ENCODE measurements around a stretch of chr22.

- PRO-cap = bidirectional peak, plus-strand start at chr22:46293871, minus-strand start at chr22:46293765
Observed at GRCh38 chr22:46293404-46294236, 3.0 kb upstream of the GTSE1 start.

DNA sequence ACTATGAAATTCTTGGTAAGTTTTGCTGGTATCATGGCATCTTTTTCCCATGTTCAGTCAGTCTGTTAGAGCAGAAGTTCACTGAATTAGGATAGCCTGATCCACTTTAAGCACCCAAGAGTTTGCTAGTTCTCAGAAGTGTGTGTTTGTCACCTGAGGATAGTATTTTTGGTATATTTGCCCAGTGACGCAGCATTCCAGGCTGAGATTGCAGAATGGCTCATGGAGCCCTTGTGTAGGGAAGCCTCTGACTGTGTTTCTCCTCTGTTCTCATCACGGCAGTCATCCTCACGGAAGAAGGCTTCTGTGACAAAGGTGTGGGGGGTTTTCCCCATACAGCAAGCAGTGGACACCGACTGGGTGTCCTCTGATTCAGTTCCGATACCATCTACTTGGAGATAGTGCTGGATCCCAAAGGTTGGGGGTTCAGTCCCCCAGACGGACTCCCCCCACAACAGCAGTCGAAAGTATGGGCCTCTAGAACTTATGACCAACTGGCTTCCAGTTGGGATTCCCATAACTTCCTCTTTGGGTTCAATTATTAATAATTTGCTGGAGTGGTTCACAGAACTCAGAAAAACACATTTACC is 6.3 kb downstream of the TRMU start:
- PRO-cap = no peak

GRCh38 chr22:46377975-46379067 is 42.8 kb downstream of the TRMU start:
- PRO-cap = no peak

DNA sequence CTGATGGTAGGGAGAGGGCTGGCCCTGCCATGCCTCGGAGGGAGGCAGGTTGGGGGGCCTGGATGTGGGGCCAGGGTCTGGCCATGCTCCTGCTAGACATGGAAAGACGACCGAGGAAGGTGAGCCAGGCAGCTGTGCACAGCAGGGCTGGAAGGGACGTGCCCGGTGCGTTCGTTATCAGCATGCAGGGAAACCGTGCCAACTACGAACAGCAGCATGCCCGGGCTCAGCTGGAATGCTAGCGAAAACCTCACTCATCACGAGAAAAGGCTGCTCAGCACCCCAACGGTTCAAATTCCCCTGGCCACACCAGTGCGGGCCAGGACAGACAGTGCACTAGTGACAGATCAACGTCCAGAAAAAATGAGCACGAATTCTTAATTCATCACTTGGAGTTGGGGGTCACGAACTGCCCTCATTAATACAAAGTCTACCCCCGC is 84.3 kb downstream of the CELSR1 start:
- PRO-cap = no peak

GRCh38 chr22:46532506-46533237 is 4.7 kb downstream of the CELSR1 start:
- PRO-cap = no peak

GRCh38 chr22:46546659-46547184 is 9.3 kb upstream of the CELSR1 start:
- PRO-cap = no peak

DNA sequence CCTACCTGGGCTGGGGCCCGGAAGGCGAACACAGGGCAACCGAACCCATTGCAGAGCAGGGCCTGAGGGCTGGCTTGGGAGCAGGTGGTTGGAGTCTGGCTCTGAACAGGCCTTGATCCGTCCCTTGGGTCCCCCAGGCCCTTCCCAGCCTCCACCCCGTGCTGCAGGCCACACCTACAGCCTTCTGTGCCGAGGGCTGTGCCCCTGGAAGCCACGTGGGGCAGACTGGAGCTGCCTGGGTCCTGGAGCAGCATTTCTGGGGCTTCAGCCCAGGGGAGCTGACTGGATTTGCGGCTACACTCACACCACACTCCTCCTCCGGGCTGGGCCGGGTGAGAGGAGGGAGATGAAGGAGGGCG is 26.3 kb upstream of the CELSR1 start:
- PRO-cap = bidirectional peak, plus-strand start at position 223 of the sequence, minus-strand start at position 183 of the sequence

DNA sequence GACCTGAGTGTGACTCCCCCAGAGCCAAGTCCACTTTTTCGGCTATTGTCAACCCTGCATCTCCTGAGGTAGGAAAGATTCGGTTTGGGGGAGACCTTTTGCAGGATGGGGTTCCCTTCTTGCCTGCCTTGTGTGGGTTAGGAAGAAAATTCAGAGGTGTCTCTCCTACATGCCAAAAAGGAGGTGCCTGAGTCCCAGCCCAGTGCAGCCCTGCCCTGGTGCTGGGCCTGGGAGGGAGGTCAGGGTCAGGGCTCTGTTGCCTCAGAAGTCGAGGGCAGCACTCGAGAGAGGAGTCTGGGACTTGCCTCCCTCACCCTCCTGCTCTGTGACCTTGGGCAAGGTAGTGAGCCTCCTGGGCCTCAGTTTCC is 40.6 kb upstream of the CELSR1 start:
- PRO-cap = unidirectional peak, plus-strand start at position 264 of the sequence

- PRO-cap = no peak
Observed at GRCh38 chr22:46607401-46607870, 12.8 kb upstream of the GRAMD4 start.

GRCh38 chr22:46634840-46636017 is 15.0 kb downstream of the GRAMD4 start:
- PRO-cap = unidirectional peak, minus-strand start at chr22:46635054; unidirectional peak, minus-strand start at chr22:46635168

DNA sequence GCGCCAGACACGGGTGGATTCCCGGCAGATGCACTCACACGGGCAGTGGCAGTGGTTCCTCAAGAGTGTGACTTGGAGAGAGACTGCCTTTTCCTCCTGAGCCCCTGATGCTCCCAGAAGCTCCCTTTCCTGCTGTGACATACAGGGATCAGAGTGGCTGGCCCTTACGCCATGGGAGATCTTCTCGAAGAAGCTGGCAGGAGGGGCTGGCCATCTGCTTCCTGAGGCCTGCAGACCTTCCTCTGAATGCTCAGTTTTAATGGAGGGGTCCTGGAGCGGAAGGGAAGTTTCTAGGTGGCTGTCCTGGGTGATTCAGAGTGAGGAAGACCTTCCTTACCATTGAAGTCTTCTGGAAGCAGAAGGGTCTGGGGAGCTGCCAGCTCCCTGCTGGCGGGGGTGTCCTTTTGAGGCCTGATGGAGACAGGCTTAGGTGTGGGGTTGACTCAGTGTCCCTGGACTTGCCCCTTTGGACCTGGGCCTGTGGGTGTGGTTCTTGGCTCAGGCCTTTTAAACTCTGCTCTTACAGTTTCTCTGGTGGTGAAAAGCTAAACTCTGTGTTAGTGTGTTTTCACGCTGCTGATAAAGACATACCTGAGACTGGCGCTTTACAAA is 26.1 kb downstream of the GRAMD4 start:
- PRO-cap = unidirectional peak, minus-strand start at position 406 of the sequence

- PRO-cap = no peak
Observed at GRCh38 chr22:46677157-46677586, 57.0 kb downstream of the GRAMD4 start.

- PRO-cap = no peak
Observed at GRCh38 chr22:46684489-46685106, 53.5 kb downstream of the CERK start.

DNA sequence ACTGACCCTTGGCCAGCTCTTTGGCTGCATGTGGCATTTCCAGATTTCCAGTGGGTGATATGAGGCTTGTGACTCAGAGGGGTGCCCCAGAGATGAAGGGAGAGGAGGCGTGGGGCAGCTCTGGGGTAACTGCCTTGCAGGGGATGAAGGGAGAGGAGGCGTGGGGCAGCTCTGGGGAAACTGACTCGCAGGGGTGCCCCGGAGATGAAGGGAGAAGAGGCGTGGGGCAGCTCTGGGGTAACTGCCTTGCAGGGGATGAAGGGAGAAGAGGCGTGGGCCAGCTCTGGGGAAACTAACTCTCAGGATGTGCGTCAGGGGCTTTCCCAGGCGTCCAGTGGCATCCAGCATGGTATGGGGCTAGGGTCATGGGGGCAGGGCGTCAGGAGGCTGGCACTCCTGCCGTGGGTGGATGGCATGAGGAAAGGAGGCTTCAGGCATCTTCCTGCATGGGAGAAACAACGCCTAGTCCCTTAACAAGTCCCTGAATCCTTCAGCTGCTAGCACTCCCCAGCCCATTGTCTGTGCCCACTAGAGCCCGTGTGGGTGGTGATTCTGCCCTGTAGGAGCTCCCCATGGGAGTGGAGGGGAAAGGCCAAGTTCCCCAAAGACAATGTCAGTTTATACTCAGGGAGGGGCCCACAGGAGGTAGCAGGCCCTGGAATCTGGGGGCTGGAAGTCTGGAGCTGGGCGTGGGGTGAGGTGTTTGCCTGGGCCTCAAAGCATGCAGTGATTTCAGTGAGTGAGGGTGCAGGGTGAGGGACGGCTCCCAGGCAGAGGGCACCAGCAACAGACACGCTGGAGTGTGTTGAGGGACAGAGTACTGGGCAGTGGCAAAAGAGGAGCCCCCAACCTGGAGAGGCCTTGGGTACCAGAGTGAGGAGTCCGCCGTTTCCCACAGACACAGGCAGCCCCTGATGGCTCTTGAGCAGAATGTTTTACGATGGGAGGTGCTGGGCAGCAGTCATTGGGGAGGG is 12.1 kb upstream of the CERK start:
- PRO-cap = no peak

GRCh38 chr22:46762762-46763573 is 518 bp downstream of the TBC1D22A start:
- PRO-cap = bidirectional peak, plus-strand start at chr22:46763492, minus-strand start at chr22:46763347

DNA sequence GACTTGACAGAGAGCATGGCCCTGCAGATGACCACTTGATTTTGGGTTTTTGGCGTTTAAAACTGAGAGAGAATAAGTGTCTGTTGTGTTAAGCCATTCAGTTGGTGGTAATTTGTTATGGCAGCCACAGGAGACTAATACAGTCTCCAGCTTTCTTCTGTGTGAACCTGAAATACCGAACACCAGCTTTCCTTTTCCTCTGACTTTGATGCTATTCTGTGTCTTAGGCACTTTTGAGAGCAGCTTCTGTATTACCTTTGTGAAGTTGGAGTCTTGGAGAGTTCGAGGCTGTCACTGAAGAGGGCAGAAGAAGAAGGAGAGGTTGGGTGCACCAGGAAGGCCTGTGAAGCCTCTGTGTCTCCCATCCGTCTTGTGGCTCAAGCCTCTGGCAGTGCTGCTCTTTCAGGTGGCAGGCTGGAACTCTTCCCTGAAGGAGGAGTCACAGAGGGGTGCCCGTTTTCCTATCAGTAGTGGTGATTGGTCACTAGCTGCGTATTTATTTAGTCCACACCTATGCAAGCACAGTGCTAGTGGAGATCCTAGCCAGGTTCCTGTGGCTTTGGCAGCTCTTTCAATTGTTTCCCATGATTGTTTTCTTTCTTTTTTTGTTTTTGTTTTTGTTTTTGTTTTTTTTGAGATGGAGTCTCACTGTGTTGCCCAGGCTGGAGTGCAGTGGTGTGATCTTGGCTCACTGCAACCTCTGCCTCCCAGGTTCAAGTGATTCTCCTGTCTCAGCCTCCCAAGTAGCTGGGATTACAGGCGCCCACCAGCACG is 2.6 kb downstream of the TBC1D22A start:
- PRO-cap = no peak

GRCh38 chr22:46830355-46831139 is 68.1 kb downstream of the TBC1D22A start:
- PRO-cap = no peak

DNA sequence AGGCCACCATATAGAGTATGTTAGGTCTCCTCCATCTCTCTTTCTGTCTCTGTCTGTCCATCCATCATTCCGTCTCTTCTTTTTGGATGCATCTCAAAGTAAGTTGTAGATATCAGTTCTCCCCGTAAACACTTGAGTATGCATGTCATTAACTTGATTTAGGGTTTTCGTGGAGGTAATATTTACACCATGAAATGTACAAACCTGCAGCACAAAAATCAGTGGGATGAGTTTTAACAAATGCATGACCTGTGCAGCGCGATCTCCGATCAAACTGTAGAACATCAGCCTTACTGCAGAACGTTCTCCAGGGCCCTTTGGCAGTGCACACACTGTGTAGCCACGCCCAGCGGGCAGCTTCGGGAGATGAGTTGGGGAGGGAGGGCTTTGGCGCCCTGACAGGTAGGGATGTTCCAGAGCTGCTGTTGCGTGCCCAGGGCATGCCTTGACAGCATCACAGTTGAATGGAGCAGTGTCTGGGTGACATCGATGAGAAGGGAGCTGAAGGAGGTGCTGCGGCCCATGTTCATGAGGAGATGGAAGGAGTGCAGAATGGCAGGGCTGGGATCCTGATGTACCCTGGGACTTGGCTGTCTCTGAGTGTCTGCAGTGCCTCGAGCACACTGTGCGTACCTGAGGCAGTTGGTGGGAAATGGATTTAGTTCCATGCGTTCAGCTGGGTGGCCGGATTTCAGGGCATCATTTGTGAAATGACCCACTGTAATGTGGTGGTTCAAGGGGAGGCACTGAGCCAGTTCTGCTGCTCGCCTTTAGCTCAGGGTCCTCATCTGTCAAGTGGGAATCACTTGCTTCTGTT is 80.2 kb downstream of the TBC1D22A start:
- PRO-cap = no peak

- PRO-cap = no peak
Observed at GRCh38 chr22:46936168-46936976, 173.9 kb downstream of the TBC1D22A start.

GRCh38 chr22:46942572-46942880 is 180.1 kb downstream of the TBC1D22A start:
- PRO-cap = no peak